ENCODE measurements around the genes ZNF133 and DZANK1.

- PRO-cap: bidirectional peak, plus-strand start at chr20:17680312, minus-strand start at chr20:17680073; bidirectional peak, plus-strand start at chr20:17680591, minus-strand start at chr20:17680455
Measured at GRCh38 chr20:17679764-17680876, 1.9 kb downstream of the RRBP1 start.

DNA sequence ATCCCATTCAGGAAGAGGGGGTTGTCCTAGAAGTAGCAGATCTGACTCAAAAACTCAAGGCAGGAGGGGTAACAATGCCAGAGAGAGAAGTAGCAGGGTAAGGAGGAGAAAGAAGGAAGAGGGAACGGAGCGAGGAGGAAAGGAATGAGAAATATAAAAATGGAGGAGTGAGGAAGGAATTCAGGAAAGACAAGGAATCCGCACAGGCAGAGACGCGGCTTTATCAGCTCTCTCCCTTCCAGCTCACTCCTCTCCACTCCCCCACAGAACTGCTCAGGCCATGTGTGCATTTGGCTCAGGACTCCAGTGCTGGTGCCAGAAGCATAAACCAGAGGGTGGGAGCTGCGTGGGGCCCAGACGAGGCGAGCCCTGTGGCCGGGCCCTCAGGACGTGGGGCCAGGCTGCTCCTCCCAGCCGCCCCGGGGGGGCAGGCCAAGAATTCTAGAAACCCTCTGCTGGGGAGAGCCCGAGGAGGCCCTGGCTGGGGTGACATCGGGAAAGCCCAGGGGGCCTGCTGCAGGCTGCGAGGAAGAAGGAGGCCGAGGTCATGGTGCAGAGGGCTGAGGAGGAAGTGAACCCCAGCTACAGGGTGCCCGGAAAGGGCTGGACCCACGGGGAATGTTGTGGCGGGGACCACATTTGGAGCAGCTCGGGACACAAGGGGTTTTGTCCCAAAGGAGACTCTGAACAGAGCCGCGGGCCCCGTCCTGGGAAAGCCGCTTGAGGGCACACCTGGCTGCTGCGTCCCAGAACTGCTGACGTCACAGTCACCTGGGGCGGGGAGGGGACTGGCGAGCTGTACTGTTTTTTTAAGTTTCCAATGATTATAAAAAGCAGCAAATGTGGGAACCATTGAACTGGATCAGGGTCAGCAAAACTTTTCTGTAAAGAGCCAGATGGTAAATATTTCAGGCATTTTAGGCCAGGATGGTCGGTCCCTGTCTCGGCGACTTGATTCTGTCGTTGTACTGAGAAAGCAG is 107.1 kb downstream of the BANF2 start:
- PRO-cap: no peak

DNA sequence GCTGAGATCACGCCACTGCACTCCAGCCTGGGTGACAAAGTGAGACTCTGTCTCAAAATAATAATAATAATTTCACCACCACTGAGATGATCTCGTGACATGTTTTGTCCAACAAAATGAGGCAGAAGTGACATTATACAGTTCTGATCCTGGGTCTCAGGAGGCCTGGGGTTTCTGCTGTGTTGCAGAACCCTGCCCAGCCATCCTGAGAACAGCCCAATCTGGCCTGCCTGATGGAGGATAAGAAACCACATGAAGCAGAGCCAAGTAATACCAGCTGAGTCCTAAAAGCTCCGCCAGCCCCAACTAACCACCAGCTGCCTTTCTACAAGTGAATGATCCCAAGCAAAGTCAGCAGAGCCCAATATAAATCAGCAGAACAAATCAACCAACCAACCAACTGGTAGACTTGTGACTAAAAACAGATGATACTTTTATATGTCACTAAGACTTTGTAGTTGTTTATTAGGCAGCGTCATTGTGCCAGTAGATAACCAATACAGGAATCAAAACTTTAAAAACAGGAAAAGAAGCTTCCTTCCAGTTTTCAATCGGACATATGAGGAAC is 52.2 kb downstream of the SNX5 start:
- PRO-cap: no peak

DNA sequence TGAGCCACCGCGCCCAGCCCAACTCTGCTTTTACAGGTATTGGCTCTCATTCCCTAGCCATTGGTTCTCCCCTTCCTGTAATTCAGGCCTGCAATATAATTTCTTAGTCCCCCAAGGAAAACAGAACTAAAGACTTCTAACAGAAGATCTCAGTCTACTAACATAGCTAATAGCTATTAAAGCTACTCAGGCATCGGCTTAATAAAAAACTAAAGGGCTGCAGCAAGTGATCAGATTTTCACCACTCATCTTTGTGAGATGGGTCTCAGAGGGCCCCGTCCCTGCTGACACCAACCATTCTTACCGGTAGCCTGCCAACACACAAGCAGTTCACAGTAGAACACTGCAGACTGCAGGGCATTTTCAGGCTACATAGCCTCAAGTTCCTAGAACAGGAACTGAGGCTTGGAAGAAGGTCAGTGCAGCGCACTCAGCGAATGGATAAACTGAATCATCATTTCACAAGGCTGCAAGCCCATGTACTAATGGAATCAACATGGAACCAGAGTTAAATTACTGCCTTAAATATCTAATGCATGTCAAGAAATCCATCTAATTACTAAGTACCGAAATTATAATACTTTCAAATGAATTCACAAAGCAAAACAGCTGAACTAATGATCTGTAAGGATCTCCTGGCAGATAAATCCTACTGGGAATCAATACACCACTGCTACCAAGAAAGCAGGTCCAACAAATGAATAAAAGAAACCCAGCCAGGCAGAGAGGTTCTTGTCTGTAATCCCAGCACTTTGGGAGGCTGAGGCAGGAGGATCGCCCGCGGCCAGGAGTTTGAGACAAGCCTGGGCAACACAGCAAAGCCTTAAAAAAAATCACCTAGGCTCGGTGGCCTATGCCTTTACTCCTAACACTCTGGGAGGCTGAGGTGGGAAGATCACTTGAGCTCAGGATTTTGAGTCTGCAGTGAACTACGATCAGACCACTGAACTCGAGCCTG is 5.8 kb downstream of the SNX5 start:
- PRO-cap: no peak

GRCh38 chr20:18005224-18006526 is 36.9 kb downstream of the MGME1 start:
- PRO-cap: no peak

GRCh38 chr20:18011438-18012105 is 42.8 kb downstream of the MGME1 start:
- PRO-cap: no peak

- PRO-cap: no peak
Measured at GRCh38 chr20:18142348-18142822, 4.7 kb downstream of the KAT14 start.

GRCh38 chr20:18288010-18288663 is at the start of gene ZNF133:
Gene ZNF133, plus strand, starts transcription at chr20:18288527.
- PRO-cap: bidirectional peak, plus-strand start at chr20:18288529, minus-strand start at chr20:18288124

DNA sequence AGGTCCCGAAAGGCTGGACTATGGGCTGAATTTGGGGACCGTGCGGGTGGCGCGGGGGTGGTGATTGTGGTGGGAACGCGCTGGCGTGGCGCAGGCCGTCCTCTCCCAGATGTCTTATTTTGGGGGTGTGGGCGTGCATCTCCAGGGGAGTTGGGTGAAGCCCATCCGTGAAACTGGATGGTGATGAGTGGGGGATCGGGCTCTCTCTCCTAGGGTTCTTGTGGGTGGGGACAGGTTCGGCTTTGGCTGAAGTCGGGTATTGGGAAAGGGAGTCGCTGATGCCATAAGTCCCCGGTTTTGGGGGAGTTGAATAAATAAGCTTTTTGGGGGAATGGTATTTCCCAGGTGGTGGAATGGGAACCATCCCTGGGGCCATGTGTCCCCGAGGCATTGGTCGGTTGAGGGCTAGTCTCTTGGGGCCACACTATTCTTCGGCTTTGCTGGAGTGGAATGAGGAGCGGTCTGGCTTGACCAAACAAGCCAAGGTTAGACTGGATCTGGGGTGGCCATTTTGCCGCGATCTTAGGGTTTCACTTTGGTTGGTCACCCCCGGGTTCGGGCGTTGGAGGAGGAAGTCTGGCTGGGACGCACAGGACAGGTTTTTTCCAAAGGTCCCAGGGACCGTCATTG is 452 bp downstream of the ZNF133 start:
- PRO-cap: no peak

GRCh38 chr20:18466447-18467249 is at the start of gene DZANK1:
Gene DZANK1, minus strand, starts transcription at chr20:18467030.
- PRO-cap: unidirectional peak, minus-strand start at chr20:18466774; unidirectional peak, minus-strand start at chr20:18466925; unidirectional peak, minus-strand start at chr20:18466953; unidirectional peak, minus-strand start at chr20:18467003; bidirectional peak, plus-strand start at chr20:18467109, minus-strand start at chr20:18467003; bidirectional peak, plus-strand start at chr20:18467391, minus-strand start at chr20:18467134

DNA sequence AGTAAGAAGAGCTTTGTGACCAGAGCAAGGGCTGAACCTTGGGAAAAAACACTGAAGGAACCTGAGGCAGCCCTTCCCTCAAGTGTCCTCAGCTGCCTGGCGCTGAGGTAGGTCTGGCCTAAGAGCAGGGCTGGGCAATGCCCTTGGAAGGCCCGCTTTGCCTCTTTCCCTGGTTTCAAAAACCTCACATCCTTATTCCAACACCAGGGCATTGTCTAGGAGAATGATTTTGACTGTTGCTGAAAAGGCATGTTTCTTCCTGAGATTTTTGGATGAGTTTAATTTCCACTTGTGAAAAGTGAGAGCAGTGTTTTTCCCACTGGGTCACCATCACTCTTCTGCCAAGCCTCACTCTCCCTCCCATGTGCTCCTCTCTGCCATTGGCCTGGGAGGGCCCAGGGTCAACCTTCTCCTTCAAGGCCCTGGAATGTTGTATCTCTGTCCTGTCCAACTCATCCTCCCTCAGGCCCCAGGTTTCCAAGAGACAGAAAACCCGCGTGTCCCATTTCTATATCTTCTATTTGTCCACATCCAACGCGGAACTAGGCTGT is 173.1 kb downstream of the SCP2D1 start:
- PRO-cap: no peak

DNA sequence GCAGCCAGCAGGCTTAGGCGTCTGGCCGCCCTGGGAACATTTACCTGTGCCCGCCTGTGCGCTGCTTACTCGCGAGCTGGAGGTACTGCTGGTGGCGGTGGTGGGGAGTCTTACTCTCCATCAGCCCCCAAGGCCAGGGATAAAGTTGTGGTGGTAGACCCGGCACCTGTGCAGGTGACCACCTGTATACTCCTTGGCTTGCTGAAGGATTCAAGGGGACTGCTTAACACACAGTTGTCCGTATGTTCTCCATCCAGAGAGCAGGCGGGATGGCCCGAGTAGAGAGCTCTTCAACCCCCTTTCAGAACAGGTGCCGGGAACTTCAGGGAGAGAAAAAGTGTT is 714 bp downstream of the SLC24A3 start:
- PRO-cap: bidirectional peak, plus-strand start at position 68 of the sequence, minus-strand start outside the sequence

GRCh38 chr20:19283521-19284178 is 71.2 kb downstream of the SLC24A3 start:
- PRO-cap: no peak

GRCh38 chr20:19332875-19333777 is 120.7 kb downstream of the SLC24A3 start:
- PRO-cap: no peak

DNA sequence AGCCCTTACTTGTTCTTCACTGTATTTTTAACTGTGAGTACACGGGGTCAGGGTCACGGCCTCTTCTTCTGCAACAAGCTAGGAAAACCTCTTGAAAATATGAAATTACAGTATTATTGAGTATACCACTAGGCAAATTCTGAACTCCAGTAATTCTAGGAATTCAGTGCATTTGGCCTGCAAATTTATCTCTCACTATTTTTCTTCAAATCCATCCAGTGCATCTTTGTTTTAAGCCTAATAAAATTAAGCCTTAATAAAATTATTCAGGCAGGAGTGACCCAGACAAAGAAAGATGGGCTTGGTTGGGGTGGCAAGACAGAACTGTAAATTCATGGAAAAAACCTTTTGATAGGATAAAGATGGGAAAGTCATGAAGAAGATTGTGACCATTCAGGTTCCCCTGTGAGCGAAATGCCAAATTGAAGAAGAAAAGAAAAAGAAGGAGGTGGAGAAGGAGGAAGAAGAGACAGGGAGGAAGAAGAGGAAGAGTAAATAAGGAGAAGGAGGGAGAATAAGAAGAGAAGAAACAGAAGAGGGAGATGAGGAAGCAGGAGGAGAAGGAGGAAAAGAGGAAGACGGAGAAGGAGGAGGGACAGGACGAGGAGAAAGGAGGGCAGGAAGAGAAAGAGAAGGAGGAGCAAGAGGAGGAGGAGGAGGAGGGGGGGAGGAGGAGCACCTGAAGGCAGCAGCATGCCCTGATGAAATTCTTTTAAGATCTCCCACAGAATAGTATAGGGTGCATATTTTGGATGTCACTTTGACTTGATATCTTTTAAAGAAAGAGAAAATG is 199.7 kb downstream of the SLC24A3 start:
- PRO-cap: no peak

DNA sequence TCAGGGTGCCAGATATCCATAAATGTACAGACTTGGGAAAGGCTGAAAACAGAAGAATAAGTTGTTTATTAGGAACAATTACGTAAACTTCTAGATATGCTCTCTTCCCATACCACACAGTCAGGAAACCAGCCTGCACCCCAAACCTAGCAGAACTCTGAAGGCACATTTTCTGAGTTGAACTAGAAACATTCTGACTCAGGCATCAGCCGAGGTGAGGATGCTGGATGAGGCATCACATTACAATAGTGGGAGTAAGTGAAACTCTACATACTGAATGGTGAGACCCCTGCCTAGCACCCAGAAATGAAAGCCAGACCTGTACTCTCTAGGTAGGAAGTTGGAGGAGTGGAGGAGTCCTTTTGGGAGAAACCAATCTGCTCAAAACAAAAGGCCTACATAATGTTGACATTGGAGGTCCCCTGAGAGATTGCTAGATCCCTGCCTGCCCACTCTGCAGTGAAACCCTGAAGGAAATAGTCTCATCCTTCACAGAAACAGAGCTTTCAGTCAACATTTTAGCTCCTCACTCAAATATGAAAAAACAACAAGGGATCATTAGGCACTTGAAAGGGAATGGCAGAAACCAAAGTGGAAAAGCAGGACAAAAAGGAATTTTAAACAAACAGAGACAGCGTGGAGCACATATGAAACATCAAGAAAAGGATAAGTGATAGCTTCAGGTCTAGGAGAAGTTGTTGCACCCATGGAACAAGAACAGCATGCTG is 205.3 kb downstream of the SLC24A3 start:
- PRO-cap: no peak

DNA sequence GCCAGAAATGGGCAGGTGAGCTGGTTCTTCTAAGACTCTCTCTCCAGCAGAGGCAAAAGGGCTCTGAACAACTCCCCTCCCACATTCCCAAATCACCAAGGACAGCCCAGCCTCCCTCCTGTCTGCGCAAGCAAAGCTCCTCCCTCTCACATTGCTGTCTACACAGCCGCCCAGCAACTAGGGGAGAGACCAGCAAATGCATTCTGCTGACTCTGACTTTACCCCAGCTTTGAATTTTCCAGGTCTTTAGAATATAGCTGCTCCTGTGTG is 205.9 kb upstream of the RIN2 start:
- PRO-cap: no peak

GRCh38 chr20:19784355-19785316 is 26.6 kb downstream of the RIN2 start:
- PRO-cap: no peak

GRCh38 chr20:19823260-19823749 is 65.2 kb downstream of the RIN2 start:
- PRO-cap: no peak

GRCh38 chr20:19973779-19974333 is 43.3 kb upstream of the NAA20 start:
- PRO-cap: no peak

All from gallbladder (tissue), 1 donor.